ENCODE measurements around a stretch of chr7.

- RRBS = 6% methylated on average over 11 of the region's 54 CpGs
Measured at GRCh38 chr7:44309674-44310172, 15.7 kb downstream of the CAMK2B start.

GRCh38 chr7:44486575-44486985, 3.9 kb downstream of the NUDCD3 start:
- RRBS = no CpG with 5 or more reads among the region's 2 CpGs

- RRBS = no CpG with 5 or more reads among the region's 2 CpGs
Measured at GRCh38 chr7:44646355-44646851, 40.0 kb downstream of the OGDH start.

DNA sequence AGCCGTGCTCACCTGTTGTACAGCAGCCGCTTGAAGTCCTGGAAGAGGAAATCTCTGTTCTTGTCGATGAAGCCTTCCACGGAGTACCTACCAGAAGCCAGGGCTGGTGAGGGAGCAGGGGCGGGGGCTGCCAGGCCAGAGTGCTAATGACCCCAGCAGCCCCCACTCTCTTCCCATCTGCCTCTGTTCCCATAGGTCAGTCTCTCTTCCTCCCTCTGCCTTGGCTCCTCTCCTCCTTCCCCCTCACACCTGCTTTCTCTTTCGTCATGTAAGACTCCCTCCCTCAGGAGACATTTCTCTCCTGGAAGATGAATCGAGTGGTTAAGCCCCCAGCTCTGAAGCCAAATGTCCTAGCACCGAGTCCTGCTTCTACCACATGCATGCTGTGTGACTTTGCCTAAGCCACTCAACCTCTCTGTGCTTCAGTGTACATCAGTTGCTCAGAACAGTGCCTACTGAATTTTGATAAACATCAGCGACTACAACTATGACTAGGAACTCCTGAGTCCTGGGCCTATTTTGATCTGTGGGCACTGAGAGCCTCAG, 10.9 kb downstream of the MYO1G start:
- RRBS = no CpG with 5 or more reads among the region's 9 CpGs

GRCh38 chr7:44970458-44971190, 8.2 kb downstream of the MYO1G start:
- RRBS = 66% methylated on average over 6 of the region's 22 CpGs

GRCh38 chr7:44977317-44977887, 1.4 kb downstream of the MYO1G start:
- RRBS = no CpG with 5 or more reads among the region's 7 CpGs

- RRBS = 2% methylated on average over 2 of the region's 62 CpGs
Measured at GRCh38 chr7:44999301-45000059, 521 bp upstream of the CCM2 start.

GRCh38 chr7:45013170-45014051, 13.4 kb downstream of the CCM2 start:
- RRBS = no CpG with 5 or more reads among the region's 6 CpGs

DNA sequence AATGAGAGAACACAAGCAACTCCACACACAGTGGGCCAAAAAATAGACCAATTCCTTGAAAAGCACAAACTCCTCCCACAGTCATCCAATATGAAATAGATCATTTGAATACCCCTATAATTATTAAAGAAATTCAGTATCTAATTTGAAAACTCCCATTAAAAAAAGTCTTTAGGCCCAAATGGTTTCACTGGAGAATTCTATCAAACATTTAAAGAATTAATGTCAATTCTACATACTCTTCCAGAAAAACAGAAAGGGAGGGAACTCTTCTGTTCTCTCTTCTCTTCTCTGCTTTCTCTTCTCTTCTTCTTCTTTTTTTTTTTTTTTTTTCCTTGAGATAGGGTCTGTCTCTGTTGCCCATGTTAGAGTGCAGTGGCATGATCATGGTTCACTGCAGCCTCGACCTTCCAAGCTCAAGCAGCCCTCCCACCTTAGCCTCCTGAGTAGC, 42.7 kb downstream of the CCM2 start:
- RRBS = no CpG with 5 or more reads among the region's 1 CpG

GRCh38 chr7:45104369-45104644, 7.2 kb downstream of the TBRG4 start:
- RRBS = no CpG with 5 or more reads among the region's 9 CpGs

GRCh38 chr7:45211127-45211424, 53.5 kb downstream of the RAMP3 start:
- RRBS = no CpG with 5 or more reads among the region's 3 CpGs

DNA sequence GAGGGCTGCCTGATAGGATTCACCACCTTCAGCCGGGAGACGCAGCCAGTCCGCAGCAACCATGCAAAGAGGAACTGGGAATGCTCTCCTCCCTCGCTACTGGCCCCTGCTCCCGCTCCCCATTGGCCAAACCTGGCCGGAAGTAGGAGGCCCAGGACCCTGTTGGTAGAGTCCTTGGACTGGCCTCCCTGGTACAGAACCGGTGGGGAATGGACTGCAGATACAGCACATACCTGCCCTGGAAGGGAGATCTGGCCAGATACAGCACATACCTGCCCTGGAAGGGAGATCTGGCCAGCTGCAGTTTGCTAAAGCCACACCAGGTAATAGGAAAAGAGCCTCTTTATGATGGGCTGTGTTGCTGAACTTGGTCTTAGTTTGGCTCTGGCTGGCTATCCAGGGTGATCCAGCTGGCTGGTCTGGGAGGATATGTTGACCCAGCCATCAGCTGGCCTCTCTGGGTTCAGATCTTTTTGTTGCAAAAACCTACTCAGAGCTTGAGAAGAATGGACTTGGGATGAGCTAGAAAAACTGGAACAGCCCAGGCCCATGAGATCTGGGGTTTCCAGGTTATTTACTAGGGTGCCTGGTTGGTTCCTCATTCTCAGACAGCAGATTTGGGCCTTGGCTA, 116.4 kb downstream of the ADCY1 start:
- RRBS = 84% methylated on average over 5 of the region's 7 CpGs

DNA sequence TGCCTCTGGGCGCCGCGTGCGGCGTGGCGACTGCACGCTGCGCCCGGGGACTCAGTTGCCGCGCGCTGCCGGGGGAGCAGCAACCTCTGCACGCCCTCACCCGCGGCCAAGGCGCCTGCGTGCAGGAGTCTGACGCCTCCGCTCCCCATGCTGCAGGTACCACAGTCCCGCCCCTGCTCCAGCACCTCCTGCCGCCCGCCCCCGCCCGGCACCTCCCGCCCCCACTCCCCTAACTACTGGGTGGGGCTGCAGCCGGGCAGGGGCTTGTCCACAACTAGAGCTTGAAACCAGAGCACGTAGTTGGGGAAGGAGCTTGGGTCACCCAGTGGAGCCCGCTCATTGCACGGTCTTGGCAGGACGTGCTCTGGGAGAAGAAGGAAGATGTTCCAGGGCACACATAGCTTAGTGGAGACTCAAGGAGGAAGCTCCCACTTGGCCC, 577 bp downstream of the IGFBP1 start:
- RRBS = 3% methylated on average over 12 of the region's 31 CpGs

DNA sequence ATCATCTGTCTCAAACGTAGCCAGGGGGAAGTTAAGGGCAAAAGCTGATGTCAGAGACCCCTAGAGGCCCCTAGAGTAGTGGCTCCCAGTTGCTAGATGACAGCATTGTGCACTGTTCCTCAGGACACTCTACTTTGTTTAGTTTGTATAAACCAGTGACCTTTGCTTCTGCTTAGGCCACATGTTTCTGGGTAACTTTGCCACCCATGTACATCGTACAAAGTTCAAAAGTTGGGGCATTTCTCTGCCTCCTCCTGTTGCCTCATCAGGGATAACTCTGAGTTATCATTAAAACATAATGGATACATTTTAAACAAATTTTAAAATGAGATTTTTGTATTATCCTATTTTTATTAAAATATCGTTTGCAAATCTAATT, 233.4 kb upstream of the IGFBP3 start:
- RRBS = no CpG with 5 or more reads among the region's 3 CpGs

- RRBS = no CpG with 5 or more reads among the region's 9 CpGs
Measured at GRCh38 chr7:46205348-46206269, 284.5 kb upstream of the IGFBP3 start.

GRCh38 chr7:46801823-46802280, 780.1 kb downstream of the TNS3 start:
- RRBS = no CpG with 5 or more reads among the region's 6 CpGs

GRCh38 chr7:47218724-47219441, 363.0 kb downstream of the TNS3 start:
- RRBS = no CpG with 5 or more reads among the region's 6 CpGs

DNA sequence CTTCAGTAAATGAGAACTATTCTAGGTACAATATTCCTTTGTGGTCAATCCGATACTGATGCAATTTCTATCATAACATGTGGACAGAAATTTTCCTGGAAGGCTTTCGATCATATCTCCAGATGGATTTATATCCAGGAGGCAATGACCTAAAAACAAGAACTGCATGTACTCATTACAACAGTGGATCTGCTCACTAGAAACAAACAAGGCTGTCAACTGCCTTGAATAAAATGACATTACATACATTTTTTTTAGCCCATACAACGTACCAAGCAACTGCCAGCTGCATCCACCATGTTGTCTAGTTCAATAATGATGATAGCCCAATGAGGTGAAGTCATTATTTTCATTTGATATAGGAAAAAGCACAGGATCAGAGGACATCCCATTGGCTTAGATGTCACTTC, 345.0 kb downstream of the TNS3 start:
- RRBS = no CpG with 5 or more reads among the region's 3 CpGs